Metastatic Breast Carcinoma in the Brain (tissue), 10 donors: ENCODE measurements around a stretch of chr19.

GRCh38 chr19:4930610-4931058, 21.3 kb downstream of the UHRF1 start:
- PRO-cap, 10 experiments = no peak in any of the 10 experiments

DNA sequence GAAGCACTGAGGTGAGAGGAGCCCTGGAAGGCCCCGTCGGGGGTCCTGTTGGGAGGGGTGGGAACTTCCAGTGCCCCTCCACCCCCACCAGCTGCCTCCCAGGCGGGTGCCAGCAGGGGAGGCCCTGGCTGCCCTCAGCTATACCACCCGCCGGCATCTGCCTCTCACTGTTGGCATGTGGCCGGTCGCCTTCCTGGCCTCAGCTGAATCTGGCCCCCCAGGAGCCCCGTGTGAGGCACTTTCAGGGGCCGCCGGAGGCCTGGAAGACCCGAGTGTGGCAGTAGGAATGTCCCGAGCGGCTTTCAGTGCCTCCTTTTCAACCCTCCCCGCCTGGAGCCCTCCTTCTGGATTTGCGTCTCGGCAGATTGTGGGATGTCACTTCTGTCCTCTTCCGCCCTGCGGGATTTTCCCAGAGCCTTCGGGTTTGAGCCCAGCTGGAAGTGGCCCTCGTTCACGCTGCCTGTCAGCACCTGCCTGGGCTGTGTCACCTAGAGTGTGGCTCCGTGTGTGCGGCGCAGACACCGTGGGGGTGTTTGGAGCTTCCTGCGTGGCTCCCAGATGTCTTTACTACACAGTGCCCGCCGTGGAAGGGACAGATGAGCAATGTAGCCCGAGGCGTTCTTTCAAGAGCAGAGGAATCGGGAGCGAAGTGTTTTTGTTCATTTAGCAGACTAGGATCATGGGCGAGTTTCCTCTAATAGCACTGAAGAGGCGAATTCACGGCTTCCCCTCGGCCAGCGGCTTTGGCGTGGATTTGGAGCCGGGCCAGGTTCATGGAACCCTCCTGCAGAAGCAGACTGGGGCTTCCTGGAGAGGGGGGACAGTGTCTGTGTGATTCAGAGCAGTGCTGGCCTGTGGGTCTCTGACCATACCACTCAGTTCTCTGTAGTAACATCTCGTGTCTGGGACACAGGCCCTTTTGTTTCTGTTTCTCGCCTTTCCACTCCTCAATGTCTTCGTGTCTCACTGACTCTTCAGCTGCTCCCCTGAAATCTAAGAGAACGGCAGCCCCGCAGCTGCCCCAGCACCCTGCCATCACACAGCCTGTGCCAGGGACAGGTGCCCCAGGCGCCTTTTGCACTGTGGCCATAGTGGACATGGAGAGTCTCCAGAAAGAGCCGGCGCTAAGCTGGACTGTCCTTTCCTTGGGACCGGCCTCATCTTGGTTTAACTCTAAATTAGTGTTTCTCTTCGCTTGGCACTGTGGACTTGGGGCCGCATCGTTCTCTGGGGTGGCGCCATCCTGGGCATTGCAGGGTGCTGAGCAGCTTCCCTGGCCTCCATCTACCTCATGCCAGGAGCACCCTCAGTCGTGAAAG, 68.0 kb downstream of the KDM4B start:
- PRO-cap, 10 experiments = no peak in any of the 10 experiments

DNA sequence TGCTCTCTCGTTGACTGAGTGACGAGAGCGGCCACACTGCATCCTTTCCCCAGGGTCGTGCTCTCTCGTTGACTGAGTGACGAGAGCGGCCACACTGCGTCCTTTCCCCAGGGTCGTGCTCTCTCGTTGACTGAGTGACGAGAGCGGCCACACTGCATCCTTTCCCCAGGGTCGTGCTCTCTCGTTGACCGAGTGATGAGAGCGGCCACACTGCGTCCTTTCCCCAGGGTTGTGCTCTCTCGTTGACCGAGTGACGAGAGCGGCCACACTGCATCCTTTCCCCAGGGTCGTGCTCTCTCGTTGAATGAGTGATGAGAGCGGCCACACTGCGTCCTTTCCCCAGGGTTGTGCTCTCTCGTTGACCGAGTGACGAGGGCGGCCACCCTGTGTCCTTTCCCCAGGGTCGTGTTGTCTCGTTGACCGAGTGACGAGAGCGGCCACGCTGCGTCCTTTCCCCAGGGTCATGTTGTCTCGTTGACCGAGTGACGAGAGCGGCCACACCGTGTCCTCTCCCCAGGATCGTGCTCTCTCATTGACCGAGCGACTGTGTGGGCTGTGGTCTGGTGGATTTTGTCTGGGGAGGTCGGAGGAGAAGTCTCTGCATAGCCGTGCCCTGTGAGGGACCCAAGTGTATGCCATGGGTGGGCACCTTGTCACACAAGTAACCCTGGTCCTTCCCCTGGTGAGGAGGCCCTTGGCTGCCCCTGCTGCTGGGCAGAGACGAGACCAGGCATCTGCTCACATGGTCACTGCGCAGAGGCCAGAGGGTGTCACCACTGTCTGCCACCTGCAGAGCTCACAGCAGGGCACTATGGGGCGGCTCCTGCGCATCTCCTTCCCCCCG, 107.7 kb downstream of the KDM4B start:
- PRO-cap, 10 experiments = no peak in any of the 10 experiments

DNA sequence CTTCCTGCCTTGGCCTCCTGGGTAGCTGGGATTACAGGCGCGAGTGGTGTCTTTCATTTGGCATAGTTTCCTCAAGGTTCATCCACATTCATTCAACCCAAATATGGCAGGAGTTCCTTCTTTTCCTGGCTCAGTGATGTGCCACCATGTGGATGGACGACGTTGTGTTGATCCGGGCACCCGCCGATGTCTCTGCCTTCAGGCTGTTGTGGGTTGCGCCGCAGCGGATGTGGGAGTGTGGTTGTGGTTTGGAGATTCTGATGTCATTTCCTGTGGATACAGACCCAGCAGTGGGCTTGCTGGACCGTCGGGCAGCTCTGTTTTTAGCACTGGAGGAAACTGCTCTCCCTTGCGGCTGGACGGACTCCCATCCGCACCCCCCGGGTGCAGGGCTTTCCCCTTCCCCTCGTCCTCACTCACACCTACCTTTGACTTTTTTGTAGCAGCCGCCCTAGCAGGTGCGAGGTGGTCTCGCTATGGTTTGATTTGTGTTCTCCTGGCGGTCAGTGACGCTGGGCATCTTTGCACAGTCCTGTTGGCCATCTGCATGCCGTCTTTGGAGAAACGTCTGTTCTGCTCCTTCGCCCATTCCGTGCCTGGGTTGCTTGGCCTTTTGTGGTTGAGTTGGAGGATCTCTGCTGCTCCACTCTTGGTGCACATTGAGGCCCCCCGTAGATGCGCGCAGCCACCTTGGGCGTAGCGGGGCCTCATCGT, 170.4 kb downstream of the KDM4B start:
- PRO-cap, 10 experiments = no peak in any of the 10 experiments

GRCh38 chr19:5188023-5188249, 152.7 kb downstream of the PTPRS start:
- PRO-cap, 10 experiments = no peak in any of the 10 experiments

- PRO-cap, 10 experiments = no peak in any of the 10 experiments
These were observed 126.2 kb downstream of the PTPRS start for GRCh38 chr19:5214290-5214995.

DNA sequence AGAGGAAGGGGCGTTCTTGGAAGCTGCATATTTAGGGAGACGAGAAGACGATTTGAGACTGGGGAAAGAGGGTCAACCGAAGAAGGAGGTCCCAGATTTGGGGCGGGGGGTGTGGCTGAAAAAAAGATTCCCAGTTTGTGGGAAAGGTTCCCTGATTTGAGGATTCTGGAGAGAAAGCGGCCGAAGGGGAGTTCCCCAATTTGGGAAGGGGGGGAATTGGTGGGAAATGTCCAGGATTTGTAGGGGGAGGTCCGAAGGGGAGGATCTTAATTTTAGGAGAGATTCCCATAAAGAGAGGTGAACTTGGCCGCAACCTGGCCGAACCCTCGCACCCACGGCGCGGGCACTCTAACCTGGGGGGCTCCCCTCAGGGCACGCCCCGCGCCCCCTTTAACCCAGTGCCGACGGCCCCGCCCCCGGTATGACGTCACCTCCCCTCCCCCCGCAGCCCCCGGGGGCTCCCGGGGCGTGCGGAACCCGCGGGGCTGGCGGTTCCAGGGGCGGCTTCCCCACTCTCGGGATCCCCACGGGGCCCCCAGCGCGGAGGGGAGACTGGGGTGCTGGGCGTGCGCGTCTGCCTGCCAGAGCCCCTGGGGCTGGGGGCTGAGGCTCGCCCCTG, 1.2 kb downstream of the PTPRS start:
- PRO-cap, 10 experiments = no peak in any of the 10 experiments

DNA sequence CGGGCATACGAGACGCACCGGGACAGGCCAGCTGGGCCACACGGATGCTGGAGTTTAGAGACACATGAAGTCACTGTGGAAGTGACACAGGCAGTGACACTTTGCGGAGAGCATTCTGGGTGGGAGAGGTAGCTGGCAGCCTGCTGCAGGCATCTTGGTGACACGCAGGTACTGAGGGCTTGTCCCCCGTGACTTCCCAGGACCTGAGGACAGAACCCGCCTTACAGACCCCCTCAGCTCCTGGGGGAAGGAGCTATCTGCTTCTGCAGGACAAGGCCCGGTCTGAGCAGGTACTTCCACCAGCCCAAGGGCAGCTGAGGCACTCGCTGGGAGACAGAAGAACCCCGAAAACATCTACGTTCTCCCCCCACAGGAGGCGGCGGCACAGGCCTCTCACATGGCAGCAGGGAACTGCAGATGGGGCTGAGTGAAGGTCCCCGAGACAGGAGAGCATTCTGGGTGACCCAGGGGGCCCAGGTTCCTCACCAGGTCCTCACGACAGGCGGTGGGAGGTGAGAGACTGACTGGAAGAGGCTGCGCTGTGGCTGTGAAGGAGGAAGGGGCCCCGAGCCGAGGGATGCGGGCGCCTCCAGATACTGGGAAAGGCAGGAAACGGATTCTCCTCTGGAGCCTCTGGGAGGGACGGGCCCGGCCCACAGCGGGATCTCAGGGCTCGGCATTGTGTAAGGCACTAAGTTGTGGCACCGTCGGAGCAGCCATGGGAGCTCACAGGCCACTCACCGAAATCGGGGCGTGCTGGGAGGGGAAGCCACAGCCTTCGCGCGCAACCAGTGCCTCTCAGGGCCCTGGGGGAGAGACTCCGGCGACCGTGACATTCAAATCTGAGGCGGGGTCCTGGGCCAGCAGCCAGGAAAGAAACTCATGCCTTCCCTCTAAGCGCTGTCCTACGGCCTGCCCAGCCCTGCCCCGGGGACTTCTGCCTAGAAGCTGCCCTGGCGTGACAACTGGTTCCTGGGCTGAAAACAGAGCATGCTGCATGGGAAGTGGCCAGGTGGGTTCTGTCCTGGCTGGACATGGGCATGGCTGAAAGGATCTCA, 13.9 kb downstream of the RPL36 start:
- PRO-cap, 10 experiments = no peak in any of the 10 experiments

DNA sequence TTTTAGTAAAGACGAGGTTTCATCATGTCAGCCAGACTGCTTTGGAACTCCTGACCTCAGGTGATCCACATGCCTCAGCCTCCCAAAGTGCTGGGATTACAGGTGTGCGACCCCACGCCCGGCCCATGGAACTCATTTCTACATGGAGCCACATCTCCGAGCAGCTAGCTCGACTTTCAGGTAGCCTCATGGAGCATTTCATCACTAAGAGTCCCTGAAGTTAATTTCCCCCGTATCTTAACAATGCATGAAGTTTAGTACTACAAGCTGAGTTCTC, 6.3 kb downstream of the LONP1 start:
- PRO-cap, 10 experiments = no peak in any of the 10 experiments

- PRO-cap, 10 experiments = no peak in any of the 10 experiments
These were observed 1.1 kb downstream of the NRTN start for GRCh38 chr19:5805818-5806491.

- PRO-cap, 10 experiments = no peak in any of the 10 experiments
These were observed 8.5 kb upstream of the FUT6 start for GRCh38 chr19:5847747-5848623.

- PRO-cap, 10 experiments = no peak in any of the 10 experiments
These were observed 21.2 kb downstream of the CAPS start for GRCh38 chr19:5935168-5935713.

DNA sequence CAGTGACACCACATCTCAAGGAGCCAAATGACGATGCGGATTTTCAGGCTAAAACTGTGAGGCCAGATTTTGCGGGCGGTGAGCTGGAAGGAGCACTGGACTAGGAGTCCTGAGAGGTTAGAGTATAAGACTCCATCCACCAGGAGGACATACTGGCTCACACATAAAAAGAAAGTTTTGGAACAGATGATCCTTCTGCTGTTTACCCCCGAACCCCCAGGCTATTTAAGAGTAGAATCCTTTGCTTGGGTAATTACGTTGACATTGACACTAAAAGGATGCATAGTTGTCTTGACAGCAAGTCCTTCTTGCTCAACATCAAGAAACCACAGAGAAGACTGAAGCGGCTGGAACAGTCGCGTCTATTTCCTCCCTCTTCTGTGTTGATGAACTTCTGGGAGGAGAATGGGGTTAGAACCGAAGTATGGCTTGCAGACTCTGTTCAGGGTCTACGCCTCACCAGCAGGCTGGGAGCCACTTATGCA, 42.2 kb upstream of the RANBP3 start:
- PRO-cap, 10 experiments = peak in 6 of 10 experiments; most common plus-strand start position 329 of the sequence (in 5); most common minus-strand start position 227 of the sequence (in 1)

DNA sequence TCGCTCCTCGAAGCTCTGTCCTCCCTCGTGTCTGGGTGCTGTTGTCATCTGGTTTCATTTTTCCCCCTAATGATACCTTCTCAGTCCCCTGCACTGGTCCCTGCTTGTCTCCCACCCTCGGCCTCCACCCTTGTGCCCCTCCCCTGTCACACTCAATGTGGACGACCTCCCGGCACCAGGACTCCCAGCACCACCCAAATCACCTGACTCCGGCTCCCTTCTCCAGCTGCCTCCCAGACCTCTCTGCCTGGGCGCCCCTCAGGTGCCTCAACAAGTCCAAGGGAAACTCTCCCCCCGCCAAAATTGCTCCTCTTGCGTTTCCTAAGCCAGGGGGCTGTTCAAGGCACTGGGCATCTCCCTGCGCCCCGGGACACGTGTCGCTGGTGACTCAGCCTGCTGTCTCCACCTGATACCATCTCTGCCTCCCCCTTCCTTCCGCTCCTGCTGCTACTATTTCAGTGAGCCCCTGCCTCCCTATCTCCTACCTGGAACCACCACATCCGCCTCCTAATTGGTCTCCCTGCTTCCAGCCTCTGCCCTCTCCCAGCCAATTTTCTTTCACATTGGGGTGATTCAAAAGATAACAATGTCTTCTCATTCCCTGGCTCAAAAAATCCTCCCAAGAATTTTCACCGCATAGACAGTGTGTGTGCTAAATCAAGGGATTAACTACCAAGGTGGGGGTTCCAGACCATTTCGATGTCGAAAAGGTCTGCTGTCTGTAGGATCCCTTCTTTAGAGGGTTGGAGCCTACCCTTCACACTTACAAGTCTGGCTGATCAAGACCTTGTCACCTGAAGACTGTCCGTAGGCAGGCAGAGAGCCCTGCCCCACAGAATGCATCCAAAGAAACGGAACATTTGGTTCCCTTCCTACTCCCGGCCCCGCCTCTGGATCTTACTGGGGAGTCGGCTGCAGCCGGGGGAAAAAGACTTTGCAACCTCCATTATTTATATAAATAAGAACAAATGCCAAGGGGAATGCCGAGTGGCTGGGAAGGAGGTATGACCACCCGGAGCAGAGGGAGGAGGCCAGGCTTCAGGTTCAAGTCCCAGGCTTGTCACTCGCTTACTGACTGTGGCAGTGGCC, 49.3 kb downstream of the RFX2 start:
- PRO-cap, 10 experiments = peak in 2 of 10 experiments; most common plus-strand start position 979 of the sequence (in 1); most common minus-strand start position 803 of the sequence (in 2)

- PRO-cap, 10 experiments = peak in 5 of 10 experiments; most common plus-strand start chr19:6067178 (in 4); most common minus-strand start chr19:6066688 (in 1)
These were observed 43.7 kb downstream of the RFX2 start for GRCh38 chr19:6066294-6067270.

GRCh38 chr19:6071831-6072329, 38.4 kb downstream of the RFX2 start:
- PRO-cap, 10 experiments = peak in 1 of 10 experiments; most common minus-strand start chr19:6072030 (in 1)

DNA sequence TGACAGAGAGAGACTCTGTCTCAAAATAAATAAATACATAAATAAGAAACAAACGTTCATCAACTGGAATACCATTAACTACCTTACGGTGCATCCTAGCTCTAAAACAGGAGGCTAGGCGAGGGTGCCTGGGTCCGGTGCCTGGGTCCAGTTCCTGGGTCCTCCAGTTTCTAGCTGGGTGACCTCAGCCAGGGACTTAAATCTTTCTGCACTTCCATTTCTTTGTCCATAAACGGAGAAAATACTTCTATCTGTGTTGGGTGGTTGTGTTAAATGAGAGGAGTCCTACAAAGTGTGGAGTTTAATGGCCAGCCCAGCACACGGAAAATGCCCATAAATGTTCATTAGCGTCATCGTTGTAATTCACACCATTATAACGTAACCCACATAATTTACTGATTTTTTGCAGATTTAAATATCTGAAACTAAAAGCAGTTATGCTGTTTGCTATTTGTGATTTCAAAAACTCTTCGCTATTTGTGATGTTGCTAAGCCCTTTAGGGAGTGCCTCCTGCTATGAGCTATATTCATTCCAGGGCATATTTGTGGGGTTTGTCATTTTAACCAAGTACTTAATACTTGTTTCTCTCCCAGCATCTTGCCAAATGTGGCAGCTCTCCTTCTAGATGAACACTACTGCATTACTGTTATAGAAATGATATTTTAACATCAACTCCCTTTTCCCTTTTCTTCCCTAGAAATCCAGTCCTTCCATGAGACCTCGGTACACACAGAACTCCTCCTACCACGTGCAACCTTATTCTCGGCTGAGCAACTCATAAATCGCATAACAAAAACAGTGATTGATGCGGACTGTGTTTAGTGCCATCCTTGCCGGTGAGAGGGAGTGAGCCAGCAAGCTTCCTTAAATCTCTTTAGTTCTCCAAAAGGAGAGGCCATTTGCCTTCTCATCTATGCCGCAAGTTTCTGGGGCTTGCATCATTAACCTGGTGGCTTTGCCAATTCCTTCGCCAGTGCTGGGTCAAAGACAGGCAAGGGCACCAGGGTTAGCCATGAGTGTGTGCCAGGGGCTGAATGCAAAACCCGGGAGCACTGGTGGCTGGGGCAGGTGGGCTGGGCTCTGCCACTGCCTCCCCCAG, 33.6 kb downstream of the RFX2 start:
- PRO-cap, 10 experiments = peak in 1 of 10 experiments; most common plus-strand start position 604 of the sequence (in 1)

GRCh38 chr19:6222825-6223464, 56.8 kb downstream of the MLLT1 start:
- PRO-cap, 10 experiments = no peak in any of the 10 experiments

DNA sequence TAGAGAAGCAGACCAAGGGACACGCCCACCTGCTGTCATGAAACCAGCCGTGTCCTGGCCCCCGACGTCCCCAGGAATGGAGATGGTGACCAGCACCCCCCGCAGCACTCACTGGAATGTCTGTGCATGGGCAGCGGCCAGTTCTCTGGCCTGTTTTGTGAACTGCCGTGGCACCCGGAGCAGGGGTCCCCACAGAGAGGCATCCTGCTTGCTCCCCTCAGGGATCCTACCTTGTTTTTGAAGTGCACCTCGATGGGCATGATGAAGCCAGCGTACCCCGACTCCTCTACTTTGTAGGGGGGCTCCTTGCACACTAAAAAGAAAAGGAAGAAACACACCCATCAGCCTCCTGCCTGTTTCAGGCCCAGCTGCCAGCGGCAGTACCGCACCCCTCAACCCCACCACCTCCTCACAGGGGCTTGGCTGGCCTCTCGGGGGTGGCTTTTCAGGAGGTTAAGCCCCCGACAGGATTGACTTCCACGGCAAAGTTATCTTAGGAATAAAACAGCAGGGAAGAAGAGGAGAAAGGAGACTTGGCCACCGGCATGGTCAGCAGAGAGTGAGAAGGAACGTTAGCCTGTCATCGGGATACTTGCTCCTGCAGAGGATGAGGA, 17.7 kb downstream of the MLLT1 start:
- PRO-cap, 10 experiments = no peak in any of the 10 experiments

GRCh38 chr19:6373775-6374121, 1.2 kb downstream of the ALKBH7 start:
- PRO-cap, 10 experiments = no peak in any of the 10 experiments